ENCODE measurements around the gene FOXM1.

GRCh38 chr12:2793723-2794401 is 908 bp upstream of the FKBP4 start:
- PRO-cap, result no peak
- RAMPAGE, long total RNA, result no peak

- PRO-cap, result no peak
- RAMPAGE, long total RNA, result no peak
Measured at GRCh38 chr12:2858301-2858866, 1.5 kb upstream of the TEX52 start.

DNA sequence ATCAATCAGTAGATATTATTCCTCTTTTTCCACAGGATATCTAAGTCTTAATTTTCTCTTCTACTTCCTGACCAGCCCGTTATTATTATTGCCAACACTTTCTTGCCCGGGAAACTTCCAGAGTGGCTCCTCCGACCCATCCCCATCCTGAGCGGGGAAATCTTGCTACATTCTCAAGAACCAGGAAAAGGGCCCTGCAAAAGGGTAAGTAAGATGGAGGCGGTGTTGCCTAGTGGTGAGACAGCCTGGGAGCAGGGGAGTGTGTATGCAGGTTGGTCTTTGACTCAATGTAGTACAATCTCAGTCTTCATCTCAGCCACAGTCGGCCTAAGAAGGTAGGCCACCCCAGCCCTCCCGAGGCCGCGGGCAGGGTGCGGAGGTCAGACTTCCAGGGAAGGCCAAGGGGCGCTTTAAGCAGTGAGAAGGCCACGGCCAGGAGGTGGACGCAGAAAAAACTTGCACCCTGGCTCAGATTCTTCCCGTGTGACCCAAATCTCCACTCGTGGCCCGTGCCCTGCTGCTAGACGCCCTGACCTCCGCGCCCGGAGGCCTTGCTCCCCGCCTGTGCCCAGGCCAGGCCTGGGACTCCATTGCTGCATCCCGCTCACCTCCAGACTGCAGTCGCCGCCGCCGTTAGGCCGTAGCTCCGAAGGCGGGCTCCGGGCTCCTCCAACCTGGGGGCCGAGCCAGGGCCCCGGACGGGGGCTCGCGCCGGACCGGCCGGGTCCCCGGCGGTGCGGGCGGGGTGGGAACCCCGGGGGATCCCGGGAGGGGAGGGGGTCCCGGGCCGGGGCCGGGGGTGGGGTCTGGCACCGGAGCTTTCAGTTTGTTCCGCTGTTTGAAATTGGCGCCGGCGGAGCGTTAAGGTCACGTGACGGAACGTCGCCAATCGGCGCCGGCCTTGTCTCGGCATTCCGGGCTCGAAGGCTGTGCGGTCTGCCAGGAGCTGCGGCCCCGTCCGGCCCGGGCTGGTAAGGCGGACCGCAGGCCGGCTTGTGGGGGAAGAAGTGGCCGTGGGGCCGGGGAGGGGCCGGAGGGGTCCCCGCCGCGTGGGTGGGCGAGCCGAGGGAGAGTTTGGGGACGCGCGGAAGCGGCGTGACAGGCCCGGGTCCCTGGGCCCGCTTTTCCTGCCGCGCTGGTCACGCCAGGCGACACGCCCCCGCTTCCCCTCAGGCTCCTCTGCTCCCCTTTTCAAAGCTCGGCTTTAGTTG is at the start of gene FOXM1:
TSS of gene FOXM1 (minus strand) at position 863 of the 1,211 bp plus-strand sequence.
- PRO-cap, result bidirectional peak, plus-strand start at position 912 of the sequence, minus-strand start at position 836 of the sequence
- RAMPAGE, long total RNA, result start-site peak on the plus strand centred at position 925 of the sequence, 38 bp wide, 58 and 287 reads in 2 replicates

DNA sequence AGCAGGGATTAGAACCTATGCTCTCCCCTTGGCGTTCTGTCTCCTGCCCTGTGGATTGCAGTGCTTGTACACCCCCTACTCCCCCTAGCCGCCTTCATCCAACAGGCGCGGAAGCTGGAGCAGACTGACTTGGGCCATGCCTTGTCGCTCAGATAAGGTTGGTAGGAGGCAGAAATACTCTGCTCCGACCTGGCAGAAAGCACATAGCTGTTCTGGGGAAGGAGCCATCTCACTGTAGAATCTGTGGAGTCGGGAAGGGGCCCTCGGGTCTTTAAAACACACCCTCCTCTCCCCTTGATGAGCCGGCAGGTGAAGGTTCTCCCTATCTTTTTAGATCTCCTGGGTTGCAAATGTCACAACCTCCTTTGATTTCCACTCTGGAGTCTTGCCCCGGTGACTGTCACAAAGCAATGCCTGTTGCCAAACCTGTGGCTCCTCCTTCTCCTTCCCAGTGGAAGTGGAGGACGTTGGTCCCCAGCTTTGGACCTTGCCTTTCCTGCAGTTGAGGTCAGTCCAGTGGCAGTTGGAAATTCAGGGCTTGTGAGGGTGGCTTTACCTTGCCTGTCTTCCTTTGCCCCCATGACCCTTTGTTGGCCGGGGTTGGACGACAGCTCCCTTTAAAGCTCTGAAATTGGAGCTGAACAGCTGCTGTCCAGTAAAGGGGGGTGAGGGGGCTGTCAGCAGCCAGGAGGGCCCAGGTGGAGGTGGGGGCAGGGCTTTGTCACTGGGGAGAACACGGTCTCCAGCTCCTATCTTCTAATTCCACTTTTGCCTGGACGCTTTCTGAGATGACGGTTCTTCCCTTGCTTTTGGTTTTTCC is 3.9 kb downstream of the TEAD4 start:
- PRO-cap, result no peak
- RAMPAGE, long total RNA, result no peak

- PRO-cap, result no peak
- RAMPAGE, long total RNA, result no peak
Measured at GRCh38 chr12:3049460-3049831, 27.7 kb upstream of the TSPAN9 start.

- PRO-cap, result no peak
- RAMPAGE, long total RNA, result no peak
Measured at GRCh38 chr12:3096899-3098344, 20.2 kb downstream of the TSPAN9 start.

GRCh38 chr12:3137209-3138082 is 60.3 kb downstream of the TSPAN9 start:
- PRO-cap, result no peak
- RAMPAGE, long total RNA, result no peak

DNA sequence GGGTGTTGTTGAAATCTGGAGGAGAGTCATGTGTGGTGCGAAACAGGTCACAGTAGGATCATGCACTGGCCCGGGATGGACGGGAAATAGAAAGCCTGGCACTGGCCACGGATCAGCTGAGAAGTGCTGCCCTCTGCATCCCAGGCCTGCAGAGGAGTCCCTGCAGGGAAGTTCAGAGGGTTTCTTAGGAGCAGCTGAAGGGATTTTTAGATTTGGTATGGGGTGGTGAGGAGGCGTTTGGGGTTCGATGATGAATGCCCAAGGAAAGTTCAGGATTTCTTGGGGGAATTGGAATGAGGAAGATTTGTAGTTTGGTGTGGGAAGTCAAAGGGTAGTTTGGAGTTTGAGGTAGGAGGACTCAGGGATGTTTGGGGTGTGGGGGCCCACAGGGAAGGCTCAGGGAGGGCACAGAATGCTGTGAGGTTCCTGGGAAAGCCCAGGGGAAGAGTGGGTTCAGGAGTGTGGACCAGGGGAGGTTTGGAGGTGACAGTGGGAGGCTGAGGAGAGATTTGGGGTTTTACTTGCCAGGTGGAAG is 63.3 kb downstream of the TSPAN9 start:
- PRO-cap, result no peak
- RAMPAGE, long total RNA, result no peak

- PRO-cap, result no peak
- RAMPAGE, long total RNA, result no peak
Measured at GRCh38 chr12:3202615-3203456, 125.7 kb downstream of the TSPAN9 start.

DNA sequence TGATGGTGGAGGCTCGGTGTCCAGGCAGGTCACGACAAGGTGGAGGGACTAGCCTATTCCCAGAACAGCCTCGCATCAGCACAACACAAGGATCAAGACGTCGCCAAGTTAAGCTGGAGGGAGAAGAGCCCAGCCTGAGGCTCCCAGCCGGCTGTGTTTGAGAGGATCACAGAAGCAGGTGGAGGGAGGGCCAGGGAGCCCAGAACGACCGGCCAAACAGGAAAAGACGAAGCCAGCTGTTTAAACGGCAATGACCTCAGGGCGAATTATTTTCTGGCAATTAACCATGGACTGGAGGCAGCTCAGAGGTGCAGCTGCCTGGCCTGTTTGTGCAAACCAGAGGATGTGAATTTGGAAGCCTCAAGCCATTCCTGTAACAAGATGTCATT is 175.9 kb upstream of the PRMT8 start:
- PRO-cap, result no peak
- RAMPAGE, long total RNA, result no peak

- PRO-cap, result no peak
- RAMPAGE, long total RNA, result no peak
Measured at GRCh38 chr12:3415885-3416117, 75.2 kb upstream of the PRMT8 start.

DNA sequence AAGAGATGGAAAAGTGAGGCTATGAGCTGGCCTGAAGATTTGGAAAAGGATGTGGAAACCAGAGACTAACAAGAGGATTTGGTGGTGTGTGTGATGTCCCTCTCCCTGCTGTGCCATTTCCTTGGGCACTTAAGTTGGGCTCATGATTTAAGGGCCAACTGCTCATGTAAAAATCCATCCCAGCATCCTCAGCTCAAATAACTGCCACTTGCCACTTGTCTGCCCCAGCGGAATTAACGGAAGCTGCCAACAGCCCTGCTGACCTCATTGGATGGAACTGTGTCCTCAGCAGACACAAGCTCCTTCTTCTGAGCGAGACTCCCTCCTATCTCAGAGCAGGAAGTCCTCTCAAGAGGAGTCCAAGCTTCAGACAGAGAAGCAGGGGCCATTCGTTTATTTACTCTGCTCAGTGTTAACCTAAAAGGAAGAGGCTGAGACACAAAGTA is 29.7 kb upstream of the PRMT8 start:
- PRO-cap, result no peak
- RAMPAGE, long total RNA, result no peak

- PRO-cap, result no peak
- RAMPAGE, long total RNA, result no peak
Measured at GRCh38 chr12:3599986-3600360, 109.0 kb downstream of the PRMT8 start.

GRCh38 chr12:3795515-3796059 is 42.7 kb upstream of the CRACR2A start:
- PRO-cap, result no peak
- RAMPAGE, long total RNA, result no peak

DNA sequence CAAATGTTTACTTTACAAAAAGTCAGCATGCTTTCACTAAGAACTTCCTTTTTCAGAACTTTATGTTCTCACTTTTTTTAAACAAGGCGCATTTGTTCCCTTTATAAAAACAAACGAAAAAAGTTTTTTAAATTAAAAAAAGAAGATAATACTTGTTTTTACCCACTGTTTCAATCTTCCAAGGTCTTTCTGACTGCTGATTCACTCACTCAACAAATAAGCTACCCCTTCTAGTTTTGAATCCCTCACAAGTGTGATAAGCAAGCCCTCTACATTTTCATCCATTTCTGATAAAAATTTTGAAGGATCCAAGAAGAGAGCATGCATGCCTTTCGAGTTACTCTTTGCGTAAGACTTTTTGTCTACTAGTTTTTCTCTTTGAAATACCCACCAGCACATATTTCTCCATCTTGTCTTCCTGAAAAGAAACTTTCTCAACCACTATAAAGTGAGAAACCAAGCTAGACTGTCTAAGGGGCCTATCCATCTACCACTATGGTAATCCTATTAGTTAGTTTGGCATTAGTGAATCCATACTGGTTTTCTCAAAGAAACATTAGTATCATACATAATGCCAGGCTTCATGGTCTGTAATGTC is 57.0 kb downstream of the PARP11 start:
- PRO-cap, result no peak
- RAMPAGE, long total RNA, result no peak

DNA sequence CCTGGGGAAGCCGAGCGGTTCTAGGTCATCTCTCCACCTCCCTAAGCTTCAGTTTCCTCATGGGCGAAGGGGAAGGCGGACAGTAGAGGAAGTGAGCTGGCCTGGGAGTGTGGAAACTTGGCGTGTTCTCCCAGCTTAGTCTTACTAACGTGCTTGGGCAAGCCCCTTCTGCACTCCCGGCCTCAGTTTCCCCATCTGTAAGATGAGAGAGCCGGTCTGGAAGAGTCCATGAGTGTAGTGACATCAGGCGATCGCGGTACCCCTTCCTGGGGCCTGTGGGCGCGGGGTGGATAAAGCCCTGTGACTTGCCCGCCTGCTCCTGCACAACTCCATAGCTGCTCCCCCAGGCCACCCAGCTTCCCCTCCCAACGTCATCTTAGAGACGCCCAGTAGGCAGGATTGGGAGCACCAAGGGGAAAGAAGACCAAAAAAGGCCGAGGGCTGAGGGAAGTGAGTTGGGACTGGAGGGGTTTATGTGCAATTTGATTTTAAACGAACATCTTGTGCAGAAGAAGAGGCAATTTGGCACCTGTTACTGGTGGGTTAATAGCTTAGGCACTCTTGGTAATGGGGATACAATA is 158.8 kb upstream of the PARP11 start:
- PRO-cap, result no peak
- RAMPAGE, long total RNA, result no peak

GRCh38 chr12:4115009-4115432 is 158.5 kb upstream of the CCND2 start:
- PRO-cap, result no peak
- RAMPAGE, long total RNA, result no peak

GRCh38 chr12:4228114-4228561 is 45.4 kb upstream of the CCND2 start:
- PRO-cap, result no peak
- RAMPAGE, long total RNA, result no peak

GRCh38 chr12:4252609-4253073 is 20.9 kb upstream of the CCND2 start:
- PRO-cap, result no peak
- RAMPAGE, long total RNA, result no peak

DNA sequence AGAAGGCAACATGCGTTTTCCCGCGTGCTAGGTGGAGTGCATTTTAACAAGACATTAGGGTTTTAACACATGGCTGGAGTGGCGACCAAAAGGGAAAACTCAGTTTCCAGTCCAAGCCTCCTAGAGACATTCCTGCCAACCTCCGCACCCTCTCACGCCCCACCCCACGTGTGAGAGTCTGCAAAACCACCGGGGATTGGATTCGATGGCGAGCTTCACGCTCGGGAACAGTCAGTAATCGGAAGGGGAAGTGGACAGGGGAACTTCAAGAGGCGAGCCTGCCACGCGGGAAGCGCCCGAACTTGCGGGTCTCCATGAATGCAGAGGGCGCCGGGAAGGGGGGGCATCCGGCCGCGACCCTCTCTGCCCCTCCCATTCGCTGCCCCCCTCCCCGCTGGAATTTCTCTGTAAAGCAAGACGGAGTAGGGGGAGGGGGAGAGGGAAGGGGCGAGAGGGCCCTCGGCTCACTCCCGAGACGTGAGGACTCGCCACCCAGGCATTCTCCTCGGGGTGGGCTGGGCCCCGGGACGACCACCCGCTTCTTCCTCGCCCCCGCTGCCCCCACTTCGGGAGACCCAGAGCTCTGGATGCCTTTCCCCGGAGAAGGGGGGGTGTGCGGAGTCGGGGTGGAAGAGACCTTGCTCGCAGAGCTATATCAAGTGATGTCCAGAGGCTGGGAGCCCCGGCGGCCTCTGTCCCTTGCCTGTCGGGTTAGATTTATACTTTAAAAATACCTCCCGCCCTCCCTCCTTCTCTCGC is 2.6 kb upstream of the CCND2 start:
- PRO-cap, result no peak
- RAMPAGE, long total RNA, result no peak